ENCODE data around the genes TMEM131 and LIPT1.

DNA sequence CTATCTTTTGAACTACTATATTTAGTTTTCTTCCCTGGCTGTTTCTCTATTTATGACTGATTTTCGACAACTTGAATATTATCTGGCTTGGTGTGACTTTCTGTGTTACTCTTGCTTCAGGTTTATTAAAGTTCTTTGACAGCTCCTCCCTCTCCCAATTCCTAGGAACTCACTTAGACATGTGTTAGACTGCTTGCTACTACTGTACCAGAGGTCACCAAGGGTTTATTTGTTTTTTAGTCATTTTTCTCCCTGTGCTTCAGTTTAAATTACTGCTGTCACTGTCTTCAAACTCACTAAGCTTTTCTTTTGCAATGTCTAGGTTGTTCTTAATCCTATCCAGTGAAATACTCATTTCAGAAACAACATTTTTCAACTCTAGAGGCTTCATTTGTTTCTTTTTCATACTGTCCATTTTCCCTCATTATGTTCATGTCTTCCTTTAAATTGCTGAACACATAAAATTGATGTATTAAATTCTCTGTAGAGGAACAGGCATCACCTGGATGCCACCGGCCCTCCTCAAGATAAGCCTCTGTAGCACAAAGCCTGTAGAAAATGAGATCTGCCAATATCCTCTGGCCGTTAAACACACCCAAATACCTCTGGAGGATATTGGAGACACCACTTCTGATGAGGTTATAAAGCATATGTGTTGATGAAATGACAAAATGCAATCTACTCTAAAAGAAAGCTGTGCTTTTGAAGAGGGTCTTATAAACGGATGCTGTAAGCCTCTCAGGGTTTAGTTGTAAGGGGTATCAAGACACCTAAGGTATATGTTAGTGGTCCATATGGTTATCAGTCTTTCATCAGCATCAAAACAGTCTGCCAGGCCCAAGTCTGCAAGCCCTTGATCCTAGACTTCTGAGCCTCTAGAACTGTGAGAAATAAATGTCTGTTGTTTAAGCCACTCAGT lies 90.2 kb downstream of the TMEM131 start:
- PRO-cap: no peak
- RRBS: no CpG with 5 or more reads among the region's 4 CpGs

DNA sequence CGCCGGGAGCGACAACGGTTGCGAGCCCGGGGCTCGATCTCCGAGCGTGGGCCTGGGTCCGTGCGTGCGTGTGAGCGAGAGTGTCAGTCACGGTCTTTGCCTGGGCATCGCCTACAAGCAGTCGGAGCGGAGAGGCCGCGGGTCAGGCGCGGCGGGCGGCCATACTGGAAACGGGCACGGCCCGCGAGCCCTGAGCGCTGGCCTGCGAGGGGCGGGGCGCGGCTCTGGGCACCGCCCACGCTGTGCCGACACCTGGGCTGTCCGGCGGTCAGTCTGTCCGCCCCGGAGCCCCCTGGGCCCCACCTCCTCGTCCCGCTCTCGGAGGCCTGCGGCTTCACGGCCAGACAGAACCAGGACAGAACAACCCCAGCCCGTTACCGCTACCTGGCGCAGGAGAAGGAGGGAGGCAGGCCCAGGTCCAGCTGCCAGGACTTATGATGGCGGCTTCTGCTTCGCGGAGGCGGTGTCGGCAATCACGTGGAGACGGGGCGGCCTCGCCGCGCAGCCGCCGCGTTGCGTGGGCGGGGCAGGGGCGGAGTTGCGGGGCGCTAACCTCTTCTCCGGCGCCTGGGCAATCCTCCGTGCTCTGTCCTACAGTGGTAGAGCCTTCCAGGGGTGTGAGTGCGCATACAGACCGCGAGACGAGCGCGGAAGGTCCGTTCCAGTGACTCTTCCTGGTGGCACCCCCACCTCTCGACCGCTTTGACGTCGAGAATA lies at the start of gene TMEM131:
TSS of gene TMEM131 (minus strand) at position 189 of the 717 bp plus-strand sequence.
- PRO-cap: bidirectional peak, plus-strand start at position 473 of the sequence, minus-strand start at position 163 of the sequence; unidirectional peak, plus-strand start at position 602 of the sequence
- RRBS: no CpG with 5 or more reads among the region's 80 CpGs

- PRO-cap: no peak
- RRBS: no CpG with 5 or more reads among the region's 6 CpGs
These were observed 101.0 kb upstream of the CNGA3 start for GRCh38 chr2:98245117-98245737.

- PRO-cap: no peak
- RRBS: no CpG with 5 or more reads among the region's 1 CpG
These were observed 5.9 kb upstream of the INPP4A start for GRCh38 chr2:98438583-98439261.

- PRO-cap: no peak
- RRBS: no CpG with 5 or more reads among the region's 4 CpGs
These were observed 13.6 kb downstream of the INPP4A start for GRCh38 chr2:98458142-98458742.

- PRO-cap: bidirectional peak, plus-strand start at chr2:98609456, minus-strand start at chr2:98609216
- RRBS: 2% methylated on average over 24 of the region's 56 CpGs
These were observed 697 bp downstream of the UNC50 start for GRCh38 chr2:98608736-98609835.

DNA sequence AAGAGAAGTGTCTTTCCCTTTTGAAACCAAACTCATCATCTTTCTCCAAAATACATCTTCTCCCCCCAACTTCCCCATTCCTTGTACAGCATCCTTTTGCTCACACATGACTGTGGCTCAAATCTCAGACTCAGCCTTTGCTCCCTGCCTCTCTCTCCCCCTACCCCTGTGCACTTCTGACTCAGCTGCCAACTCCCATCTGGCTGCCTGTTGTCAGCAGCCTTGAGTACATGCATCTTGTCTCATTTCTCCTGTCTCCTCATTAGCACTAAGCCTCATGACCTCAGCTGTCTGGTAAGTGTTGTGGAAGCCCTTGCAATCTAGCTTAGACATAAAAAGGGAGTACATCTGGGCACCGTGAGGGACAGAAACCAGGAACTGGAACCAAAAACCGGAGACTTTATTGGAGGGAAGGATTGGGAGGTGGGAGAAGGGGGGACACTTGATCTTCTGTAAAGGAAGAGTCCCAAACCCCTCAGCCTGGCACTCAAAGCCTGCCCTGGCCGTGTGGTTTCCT lies 18.2 kb upstream of the MGAT4A start:
- PRO-cap: no peak
- RRBS: no CpG with 5 or more reads among the region's 3 CpGs

- PRO-cap: bidirectional peak, plus-strand start at chr2:98772015, minus-strand start at chr2:98771892
- RRBS: no CpG with 5 or more reads among the region's 17 CpGs
These were observed 40.9 kb upstream of the MGAT4A start for GRCh38 chr2:98771543-98772595.

- PRO-cap: no peak
- RRBS: no CpG with 5 or more reads among the region's 20 CpGs
These were observed 917 bp upstream of the C2orf15 start for GRCh38 chr2:99140594-99140985.

- PRO-cap: no peak
- RRBS: no CpG with 5 or more reads among the region's 6 CpGs
These were observed 676 bp downstream of the TSGA10 start for GRCh38 chr2:99154073-99154458.

- PRO-cap: bidirectional peak, plus-strand start at chr2:99155074, minus-strand start at chr2:99154885
- RRBS: 1% methylated on average over 36 of the region's 79 CpGs
These were observed at the start of gene LIPT1 for GRCh38 chr2:99154459-99155750. LIPT1 (plus strand) TSS chr2:99154967.

- PRO-cap: no peak
- RRBS: no CpG with 5 or more reads among the region's 12 CpGs
These were observed 24.1 kb downstream of the EIF5B start for GRCh38 chr2:99360909-99362123.

GRCh38 chr2:99405802-99406571 lies 68.8 kb downstream of the EIF5B start:
- PRO-cap: no peak
- RRBS: no CpG with 5 or more reads among the region's 11 CpGs

- PRO-cap: no peak
- RRBS: no CpG with 5 or more reads among the region's 6 CpGs
These were observed 175.1 kb downstream of the AFF3 start for GRCh38 chr2:99967159-99967912.

GRCh38 chr2:99973154-99973633 lies 169.2 kb downstream of the AFF3 start:
- PRO-cap: no peak
- RRBS: no CpG with 5 or more reads among the region's 5 CpGs

DNA sequence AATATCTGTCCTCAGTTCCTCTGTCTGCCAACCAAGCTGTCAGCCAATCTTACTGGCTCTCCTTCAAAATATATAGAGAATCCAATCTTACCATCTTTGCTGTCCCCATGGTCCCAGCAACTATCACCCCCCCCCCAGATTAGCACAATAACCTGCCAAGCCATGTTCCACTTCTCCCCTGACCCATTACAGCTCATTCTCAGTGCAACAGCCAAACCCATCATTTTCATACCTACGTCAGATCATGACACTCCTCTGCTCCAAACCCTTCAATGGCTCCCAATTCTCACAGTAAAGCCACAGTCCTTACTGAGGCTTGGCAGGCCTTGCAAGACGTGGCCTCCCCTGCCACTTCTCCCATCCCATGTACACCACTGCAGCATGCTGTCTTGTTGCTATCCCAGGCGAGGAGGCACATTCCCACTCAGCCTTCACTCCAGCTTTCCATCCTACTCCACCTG lies 145.0 kb downstream of the AFF3 start:
- PRO-cap: no peak
- RRBS: no CpG with 5 or more reads among the region's 3 CpGs

DNA sequence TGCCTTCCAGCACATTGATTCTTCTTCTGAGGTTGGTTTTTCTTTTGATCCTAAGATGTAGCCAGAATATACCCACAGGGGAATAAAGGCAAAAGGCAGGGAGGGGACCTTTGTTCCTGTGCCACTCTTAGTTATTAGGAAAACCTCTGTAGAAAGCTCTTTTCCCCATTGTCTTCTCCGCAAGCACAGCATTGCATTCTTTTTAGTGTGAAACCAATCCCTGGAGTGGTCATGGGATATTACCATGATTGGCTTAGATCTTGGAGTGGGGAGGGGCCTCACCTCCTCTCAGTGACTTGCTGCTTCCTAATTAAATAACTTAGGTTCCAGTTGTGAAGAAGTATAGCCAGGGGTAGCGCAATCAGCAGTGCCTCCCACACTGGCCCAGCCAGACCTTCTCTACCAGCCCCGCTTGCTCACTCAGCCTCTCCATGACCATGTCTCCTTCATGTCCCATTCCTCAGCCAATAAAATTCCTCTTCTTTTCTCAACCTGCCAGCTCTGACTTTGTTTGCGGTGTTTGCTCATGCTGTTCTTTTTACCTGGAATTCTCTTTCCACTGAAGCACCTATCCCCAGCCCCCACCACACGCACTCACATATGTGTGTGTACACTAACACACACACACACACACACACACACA lies 50.0 kb upstream of the AFF3 start:
- PRO-cap: no peak
- RRBS: no CpG with 5 or more reads among the region's 5 CpGs

- PRO-cap: no peak
- RRBS: no CpG with 5 or more reads among the region's 11 CpGs
These were observed 49.5 kb downstream of the LONRF2 start for GRCh38 chr2:100272560-100273443.

GRCh38 chr2:100394267-100394614 lies 23.2 kb downstream of the CHST10 start:
- PRO-cap: no peak
- RRBS: no CpG with 5 or more reads among the region's 10 CpGs

- PRO-cap: no peak
- RRBS: no CpG with 5 or more reads among the region's 4 CpGs
These were observed 80.6 kb downstream of the PDCL3 start for GRCh38 chr2:100643309-100643908.

Measured in kidney (tissue), 2 donors.